SJCRH30 (cell line): ENCODE measurements around the gene FRMPD2.

- RAMPAGE, long total RNA: no peak
Measured at GRCh38 chr10:46299969-46300547, 13.3 kb downstream of the ANTXRL start.

GRCh38 chr10:46368965-46369348 lies 6.6 kb upstream of the ANXA8L1 start:
- RAMPAGE, long total RNA: no peak

DNA sequence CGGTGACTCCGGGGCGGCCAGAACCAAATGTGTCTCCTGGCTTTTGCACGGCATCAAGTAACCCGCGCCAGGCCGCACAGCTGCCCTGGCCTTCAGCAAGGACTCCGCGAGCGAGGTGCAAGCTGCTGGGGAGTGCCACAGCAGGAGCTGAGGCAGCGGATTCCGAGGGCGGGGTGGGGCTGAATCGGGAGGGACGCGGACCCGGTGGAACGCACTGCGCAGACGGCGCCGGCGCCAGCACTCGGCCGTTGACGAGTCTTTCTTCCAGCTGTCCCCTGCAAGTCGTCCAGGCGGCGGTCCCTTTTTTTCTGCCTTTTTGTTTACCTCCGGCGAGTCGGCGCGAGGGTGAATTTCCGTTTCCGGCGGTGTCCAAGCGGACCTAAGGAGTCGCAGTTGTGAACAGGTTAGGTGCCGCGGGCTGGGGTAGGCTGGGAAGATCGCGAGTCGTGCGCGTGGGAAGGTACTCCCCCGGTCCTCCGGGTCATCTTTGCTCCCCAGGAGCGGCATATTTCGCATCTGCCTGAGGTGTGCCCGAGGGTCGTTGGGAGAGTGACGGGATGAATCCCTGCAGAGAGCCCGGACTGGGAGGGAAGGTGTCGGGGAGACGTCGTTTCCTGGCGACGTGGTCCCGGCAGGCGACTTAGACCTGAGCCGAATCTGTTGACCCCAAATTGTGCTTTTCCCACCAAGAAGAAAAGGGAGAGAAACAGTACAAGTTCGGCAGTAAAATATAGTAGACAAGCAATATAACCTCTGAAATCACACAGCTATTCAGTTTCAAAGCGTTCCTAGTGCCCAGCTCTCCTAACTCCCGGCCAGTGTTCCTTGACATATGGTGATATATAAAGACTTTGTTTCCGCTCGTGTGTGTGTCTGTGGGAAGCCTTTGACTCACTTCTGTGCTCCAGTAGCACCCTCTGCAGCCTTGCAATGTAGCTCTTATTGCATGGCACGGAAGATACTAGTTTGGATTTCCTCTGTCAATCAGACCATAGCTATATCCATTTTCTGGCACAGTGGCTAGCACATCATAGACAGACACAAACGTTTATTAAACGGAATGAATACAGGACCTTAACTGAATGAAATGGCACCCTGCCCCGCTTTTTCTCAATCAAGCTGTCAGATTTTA lies 124.4 kb upstream of the PTPN20 start:
- RAMPAGE, long total RNA: no peak

- RAMPAGE, long total RNA: no peak
Measured at GRCh38 chr10:47330531-47331128, 8.4 kb downstream of the GDF2 start.

DNA sequence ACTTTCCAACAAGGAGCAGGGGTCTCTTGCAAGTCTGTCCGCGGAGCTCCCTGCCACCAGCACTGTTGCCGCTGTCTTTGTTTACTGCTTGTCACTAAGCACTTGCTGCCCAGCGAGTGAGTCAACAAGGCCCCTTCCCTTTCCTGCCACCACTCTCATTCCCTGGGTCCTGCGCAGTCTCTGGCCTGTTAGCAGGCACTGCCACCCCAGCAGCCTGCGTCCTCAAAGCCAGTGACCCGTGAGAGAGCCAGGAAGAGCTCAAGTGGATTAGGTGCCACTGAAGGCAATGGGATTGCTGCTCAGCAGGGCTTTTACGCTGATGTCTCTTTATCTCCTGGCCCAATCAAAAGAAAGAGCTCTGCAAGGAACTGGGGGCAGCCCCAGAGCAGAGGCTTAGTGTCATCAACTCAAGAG lies at the start of gene FRMPD2:
Gene FRMPD2 (minus strand): TSS at position 86 of the 414 bp plus-strand sequence.
- RAMPAGE, long total RNA: no peak

DNA sequence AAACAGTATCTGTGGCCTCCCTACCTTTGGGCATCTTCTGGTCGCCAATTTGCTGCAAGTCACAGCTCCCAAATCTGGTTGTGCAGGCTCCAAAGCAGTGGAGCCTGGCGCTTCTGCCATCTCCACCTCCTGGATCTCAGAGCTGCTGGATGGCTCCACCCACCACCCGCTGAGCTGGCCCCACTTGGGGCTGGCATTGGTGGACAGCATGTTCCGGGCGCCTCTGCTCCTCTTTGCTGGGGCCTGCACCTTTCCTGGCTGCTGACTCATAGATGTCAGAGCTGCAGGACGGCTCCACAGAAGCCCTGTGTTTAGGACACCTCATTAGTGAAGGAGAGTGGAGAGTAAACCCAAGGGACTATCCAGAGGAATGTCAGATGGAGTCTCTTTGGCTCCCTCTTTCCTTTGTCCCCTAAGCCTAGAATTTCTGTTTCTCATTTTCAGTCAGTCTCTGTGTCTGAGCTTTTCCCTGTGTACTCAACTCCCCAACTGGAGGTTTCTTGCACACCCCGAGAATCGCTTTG lies 27.4 kb downstream of the MAPK8 start:
- RAMPAGE, long total RNA: no peak

- RAMPAGE, long total RNA: no peak
Measured at GRCh38 chr10:48342343-48342946, 36.0 kb downstream of the MAPK8 start.

- RAMPAGE, long total RNA: no peak
Measured at GRCh38 chr10:48352423-48353562, 46.3 kb downstream of the MAPK8 start.

- RAMPAGE, long total RNA: no peak
Measured at GRCh38 chr10:48434858-48435742, 128.6 kb downstream of the MAPK8 start.

- RAMPAGE, long total RNA: no peak
Measured at GRCh38 chr10:48623830-48624265, 19.0 kb upstream of the ARHGAP22 start.

DNA sequence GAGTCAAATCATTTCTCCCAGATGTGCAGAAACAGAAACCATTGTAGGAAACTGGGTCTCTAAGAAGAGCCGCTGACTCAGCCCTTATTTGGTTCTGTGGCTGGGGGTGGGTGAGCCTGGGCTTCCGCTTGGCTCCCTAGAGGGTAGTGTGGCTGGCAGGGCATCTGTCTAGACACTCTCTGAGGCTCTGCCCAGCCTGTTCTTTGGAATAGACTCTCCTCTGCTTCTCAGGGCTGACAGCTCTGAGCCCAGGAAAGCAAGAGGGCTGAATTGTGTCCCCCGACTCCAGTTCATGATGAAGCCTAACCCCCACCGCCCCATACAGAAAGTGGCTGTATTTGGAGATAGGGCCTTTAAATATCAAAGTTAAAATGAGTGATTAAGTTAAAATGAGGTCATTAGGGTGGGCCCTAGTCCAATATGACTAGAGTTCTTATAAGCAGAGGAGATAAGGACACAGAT lies 29.6 kb upstream of the ARHGAP22 start:
- RAMPAGE, long total RNA: no peak

DNA sequence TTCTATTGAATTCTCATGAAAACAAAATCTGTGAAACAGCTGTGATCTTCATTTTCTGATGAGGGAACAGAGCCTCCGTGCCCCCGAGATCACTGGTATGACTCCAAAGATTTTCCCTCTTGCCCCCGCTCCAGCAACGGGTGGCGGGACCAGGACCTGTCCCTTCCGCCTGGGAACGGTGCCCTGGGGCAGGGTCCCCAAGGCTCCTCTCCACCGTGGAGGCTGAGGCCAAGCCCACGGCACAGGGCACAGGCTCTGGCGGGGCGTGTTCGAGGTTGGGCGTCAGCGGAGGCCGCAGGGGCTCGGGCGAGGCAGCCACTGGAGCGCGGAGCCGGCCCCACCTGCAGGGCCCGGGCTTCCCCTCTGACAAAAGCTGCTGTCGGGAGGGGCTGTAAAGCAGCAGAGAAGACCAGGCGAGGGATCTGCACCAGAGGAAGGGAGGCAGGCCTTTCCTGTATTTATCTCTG lies 13.2 kb upstream of the WDFY4 start:
- RAMPAGE, long total RNA: no peak

DNA sequence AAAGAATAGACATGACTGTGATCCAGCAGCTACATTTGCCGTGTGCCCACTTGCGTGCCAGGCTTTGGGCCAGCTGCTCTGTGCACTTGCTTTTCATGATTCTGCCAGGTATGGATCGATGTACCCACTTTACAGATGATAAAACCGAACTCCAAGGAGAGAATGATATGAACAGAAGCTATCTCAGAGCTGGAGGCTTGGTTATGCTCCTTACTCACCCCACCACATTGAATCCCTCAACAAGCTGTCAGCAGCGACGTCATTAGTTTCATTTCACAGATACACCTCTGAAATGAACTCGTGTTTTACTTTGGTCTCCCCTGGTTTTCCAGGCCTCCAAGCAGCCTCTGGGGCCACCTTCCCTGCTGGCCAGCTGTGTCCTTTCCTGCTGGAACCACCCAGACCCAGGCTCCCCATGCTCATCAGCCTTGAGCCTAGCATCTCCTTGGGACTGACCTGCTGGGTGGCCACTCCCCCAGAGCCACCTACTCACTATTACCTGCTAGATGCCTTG lies 11.9 kb upstream of the WDFY4 start:
- RAMPAGE, long total RNA: no peak

GRCh38 chr10:49094906-49095268 lies 20.4 kb downstream of the VSTM4 start:
- RAMPAGE, long total RNA: no peak

- RAMPAGE, long total RNA: no peak
Measured at GRCh38 chr10:49139051-49139462, 5.2 kb upstream of the FAM170B start.

GRCh38 chr10:49300436-49300944 lies 1.5 kb downstream of the C10orf71 start:
- RAMPAGE, long total RNA: no peak

GRCh38 chr10:49470154-49470747 lies 68.7 kb downstream of the ERCC6 start:
- RAMPAGE, long total RNA: no peak

DNA sequence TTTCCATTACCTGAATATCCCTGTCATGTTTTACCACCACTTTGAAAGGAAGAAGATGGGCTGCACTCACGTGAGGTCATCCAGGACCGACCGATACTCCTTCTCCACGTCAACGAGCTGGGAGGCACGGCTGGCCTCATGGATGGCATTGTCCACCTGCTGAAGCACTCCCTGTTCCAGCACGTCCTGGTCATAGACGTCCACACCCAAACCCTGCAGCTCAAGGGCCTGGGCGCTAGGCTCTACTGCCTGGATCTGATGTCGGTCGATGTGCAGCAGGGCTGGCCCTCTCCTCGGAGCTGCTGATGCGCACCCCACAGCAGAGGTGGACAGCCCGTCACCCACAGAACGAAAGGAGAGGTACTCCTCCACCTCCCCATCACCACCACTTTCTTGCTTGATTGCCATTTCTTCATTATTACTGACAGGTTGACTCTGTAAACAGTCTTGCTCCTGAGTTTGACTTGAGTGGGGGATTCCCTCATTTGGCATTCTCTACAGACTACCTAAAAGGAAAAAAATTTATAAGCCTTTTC lies 6.4 kb downstream of the ERCC6 start:
- RAMPAGE, long total RNA: no peak

DNA sequence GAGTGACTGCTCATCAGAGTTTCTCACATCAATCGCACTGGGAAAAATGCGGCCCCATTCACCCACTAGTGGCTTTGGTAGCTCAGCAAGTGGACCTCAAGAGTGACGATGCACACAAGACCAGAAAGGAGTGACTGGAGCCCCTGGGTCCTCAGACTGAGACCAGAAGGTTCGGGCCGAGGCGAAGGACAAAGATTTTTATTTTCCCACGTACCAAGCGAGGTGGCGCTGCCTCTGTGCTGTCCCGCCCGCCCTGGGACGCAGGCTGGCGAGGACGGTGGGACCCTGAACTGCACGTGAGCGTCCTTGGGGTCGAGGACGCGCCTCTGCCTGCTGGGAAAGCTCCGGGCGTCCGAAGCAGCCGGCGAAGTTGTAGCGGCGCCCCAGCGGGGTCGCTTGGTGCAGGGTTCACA lies 526 bp downstream of the PARG start:
- RAMPAGE, long total RNA: no peak

DNA sequence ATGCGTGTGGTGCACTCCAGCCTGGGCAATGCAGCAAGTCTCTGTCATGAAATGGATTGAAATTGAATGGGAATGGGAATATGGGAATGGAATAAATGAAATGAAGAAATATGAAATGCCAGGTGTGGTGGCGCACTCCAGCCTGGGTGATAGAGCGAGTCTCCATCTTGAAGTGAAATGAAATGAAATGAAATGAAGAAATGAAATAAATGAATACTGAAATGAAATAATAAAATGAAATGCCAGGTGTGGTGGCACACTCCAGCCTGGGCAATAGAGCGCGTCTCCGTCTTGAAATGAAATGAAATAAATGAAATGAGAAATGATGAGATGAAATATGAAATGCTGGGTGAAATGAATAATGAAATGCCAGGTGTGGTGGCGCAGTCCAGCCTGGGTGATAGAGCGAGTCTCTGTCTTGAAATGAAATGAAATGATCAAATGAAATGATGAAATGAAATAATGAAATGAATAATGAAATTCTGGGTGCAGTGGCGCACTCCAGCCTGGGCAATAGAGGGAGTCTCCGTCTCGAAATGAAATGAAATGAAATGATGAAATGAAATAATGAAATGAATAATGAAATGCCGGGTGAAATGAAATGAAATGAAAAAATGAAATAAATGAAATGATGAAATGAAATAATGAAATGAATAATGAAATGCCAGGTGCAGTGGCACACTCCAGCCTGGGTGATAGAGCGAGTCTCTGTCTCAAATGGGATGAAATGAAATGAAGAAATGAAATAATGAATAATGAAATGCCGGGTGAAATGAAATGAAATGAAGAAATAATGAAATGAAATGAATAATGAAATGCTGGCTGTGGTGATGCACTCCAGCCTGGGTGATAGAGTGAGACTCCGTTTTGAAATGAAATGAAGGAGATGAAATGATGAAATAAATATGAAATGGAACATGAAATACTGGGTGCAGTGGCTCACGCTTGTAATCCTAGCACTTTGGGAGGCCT lies 22.4 kb downstream of the TIMM23B start:
- RAMPAGE, long total RNA: no peak